Liver (tissue), 9 donors: ENCODE results near the genes FFAR4 and CYP2C19.

DNA sequence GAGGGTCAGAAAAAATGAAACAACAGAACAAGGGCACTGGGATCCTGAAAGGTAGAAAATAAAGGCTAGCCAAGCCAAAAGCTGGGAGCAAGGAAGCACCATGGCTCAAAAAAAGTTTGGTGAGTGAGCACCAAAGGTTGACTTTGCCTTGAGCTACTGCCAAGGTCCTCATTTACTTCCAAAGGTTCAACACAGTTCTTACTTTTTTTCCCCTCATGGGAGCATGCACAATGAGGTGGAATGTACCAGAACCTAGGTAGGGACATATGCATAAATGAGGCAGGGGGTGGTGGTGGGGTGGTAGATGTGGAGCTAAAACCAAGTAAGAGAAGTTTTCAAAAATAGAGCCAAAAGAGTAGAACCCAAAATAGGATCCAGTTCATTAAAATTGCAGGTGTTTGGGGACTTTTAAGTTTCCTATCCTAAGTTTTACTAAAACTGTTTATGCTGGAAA is 182.7 kb downstream of the CPEB3 start:
- PRO-cap, 5 experiments = peak in 2 of 5 experiments; most common plus-strand start position 201 of the sequence (in 1); most common minus-strand start position 60 of the sequence (in 1)
- RAMPAGE, long total RNA, 2 experiments = no peak in any of the 2 experiments

GRCh38 chr10:92238450-92239076 is 52.3 kb downstream of the CPEB3 start:
- PRO-cap, 5 experiments = peak in 4 of 5 experiments; most common plus-strand start chr10:92239003 (in 4); most common minus-strand start chr10:92238857 (in 1)
- RAMPAGE, long total RNA, 2 experiments = no peak in any of the 2 experiments
- RRBS = no CpG with 5 or more reads among the region's 8 CpGs

DNA sequence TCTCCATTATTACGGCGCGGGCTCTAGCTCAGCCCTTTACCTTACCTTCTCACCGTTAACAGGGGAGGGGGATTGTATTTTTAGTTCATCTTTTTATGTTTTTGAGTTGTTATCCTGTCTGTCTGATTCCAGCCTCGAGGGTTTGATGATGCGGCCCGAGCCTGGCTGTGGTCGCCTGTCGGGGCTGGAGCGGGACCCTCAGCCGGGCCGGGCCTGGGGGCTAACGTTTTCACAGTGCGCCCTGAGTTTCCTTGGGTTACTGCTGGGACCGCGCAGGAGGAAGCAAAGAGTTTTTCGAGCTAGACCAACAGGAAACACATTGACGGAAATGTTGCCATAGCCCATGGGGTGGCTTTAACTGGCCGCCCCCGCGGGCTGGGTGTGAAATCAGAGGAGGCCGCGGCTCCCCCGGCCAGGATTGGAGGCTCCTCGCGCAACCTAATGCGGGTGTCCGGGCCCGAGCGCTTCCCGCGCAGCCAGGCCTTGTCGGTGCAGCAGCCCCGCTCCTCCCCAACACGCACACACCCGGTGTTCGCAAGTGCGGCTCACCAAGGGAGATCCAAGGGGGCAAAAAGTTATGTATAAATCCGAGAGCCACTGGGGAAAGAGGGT is 1.8 kb downstream of the HHEX start:
- PRO-cap, 5 experiments = peak in 3 of 5 experiments; most common plus-strand start position 384 of the sequence (in 2); most common minus-strand start position 284 of the sequence (in 2)
- RAMPAGE, long total RNA, 2 experiments = no peak in any of the 2 experiments
- RRBS = 8% methylated on average over 13 of the region's 39 CpGs

GRCh38 chr10:92828896-92829760 is 19.2 kb upstream of the EXOC6 start:
- PRO-cap, 5 experiments = no peak in any of the 5 experiments
- RAMPAGE, long total RNA, 2 experiments = no peak in any of the 2 experiments
- RRBS = no CpG with 5 or more reads among the region's 13 CpGs

DNA sequence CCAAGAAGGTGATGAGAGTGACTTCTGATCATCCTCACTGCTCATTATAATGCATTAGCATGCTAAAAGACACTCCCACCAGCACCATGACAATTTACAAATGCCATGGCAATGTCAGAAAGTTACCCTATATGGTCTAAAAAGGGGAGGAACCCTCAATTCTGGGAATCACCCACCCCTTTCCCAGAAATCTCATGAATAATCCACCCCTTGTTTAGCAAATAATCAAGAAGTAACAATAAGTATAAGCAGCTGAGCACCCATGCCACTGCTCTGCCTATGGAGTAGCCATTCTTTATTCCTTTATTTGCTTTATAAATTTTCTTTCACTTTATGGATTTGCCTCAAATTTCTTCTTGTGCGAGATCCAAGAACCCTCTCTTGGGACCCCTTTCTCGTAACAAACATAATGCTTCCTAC is 18.5 kb upstream of the EXOC6 start:
- PRO-cap, 5 experiments = no peak in any of the 5 experiments
- RAMPAGE, long total RNA, 2 experiments = no peak in any of the 2 experiments
- RRBS = no CpG with 5 or more reads among the region's 2 CpGs

GRCh38 chr10:92849715-92849978 is 1.3 kb downstream of the EXOC6 start:
- PRO-cap, 5 experiments = no peak in any of the 5 experiments
- RAMPAGE, long total RNA, 2 experiments = no peak in any of the 2 experiments
- RRBS = no CpG with 5 or more reads among the region's 1 CpG

DNA sequence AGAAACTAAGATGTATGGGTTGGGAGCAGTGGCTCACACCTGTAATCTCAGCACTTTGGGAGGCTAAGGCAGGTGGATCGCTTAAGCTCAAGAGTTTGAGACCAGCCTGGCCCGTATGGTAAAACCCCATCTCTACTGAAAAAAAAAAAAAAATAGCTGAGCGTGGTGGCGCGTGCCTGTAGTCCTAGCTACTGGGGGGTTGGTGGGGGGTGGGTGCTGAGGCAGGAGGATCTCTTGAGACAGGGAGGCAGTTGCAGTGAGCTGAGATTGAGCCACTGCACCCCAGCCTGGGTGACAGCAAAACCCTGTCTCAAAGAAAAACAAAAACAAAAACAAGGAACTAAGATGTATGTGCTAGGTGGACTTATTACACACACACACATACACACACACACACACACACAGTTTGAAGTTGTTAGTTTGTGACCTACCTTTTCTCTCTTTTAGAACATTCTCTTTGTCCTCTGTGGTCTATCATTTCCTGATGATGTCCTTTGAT is 53.4 kb downstream of the EXOC6 start:
- PRO-cap, 5 experiments = no peak in any of the 5 experiments
- RAMPAGE, long total RNA, 2 experiments = no peak in any of the 2 experiments
- RRBS = no CpG with 5 or more reads among the region's 5 CpGs

DNA sequence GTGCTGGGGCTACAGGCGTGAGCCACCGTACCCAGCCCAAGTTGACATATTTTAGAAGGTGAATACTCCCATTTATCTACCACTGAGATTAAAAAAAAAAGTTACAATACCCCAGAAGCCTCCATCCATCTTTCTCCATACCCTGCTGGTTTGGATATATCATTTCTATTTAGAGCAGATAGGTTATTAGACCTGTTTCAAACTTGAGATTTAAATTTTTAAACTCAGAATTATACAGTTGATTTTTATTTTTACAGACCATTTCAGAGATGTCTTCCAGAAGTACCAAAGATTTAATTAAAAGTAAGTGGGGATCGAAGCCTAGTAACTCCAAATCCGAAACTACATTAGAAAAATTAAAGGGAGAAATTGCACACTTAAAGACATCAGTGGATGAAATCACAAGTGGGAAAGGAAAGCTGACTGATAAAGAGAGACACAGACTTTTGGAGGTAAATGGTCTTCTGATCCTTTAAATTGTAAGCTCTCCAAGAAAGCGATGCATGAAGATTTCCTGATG is 3.4 kb downstream of the CEP55 start:
- PRO-cap, 5 experiments = no peak in any of the 5 experiments
- RAMPAGE, long total RNA, 2 experiments = no peak in any of the 2 experiments
- RRBS = no CpG with 5 or more reads among the region's 5 CpGs

GRCh38 chr10:93515262-93515630 is 18.8 kb downstream of the CEP55 start:
- PRO-cap, 5 experiments = no peak in any of the 5 experiments
- RAMPAGE, long total RNA, 2 experiments = no peak in any of the 2 experiments
- RRBS = no CpG with 5 or more reads among the region's 3 CpGs

GRCh38 chr10:93566440-93567280 is at the start of gene FFAR4:
Gene FFAR4, plus strand, starts transcription at chr10:93566665.
- PRO-cap, 5 experiments = no peak in any of the 5 experiments
- RAMPAGE, long total RNA, 2 experiments = no peak in any of the 2 experiments
- RRBS = 3% methylated on average over 10 of the region's 86 CpGs

GRCh38 chr10:93896608-93897133 is 2.9 kb downstream of the SLC35G1 start:
- PRO-cap, 5 experiments = no peak in any of the 5 experiments
- RAMPAGE, long total RNA, 2 experiments = no peak in any of the 2 experiments
- RRBS = no CpG with 5 or more reads among the region's 5 CpGs

DNA sequence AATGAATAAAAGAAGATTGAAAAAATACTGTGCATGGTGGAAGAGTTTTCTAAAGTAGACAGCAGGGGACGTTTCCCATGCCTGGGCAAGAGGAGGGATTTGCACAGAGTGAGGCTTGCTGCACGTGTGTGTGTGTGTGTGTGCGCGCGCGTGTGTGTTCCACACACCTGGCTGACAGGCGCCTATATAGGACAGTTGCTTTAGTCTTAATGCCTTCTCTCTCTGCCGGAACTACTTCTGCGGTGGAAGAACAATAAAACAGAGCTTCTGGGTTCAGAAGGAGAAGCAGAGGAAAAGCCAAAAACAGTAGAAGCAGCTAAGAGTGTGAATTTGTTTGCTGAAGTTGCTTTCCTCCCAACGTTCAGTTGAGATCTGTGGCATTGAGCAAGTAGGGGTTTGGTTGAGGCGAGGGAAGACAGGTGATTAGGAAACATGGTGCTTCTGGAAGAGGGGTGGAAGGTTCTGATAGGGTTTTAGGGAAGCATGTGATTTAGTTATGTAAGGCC is 2.3 kb downstream of the PLCE1 start:
- PRO-cap, 5 experiments = no peak in any of the 5 experiments
- RAMPAGE, long total RNA, 2 experiments = no peak in any of the 2 experiments
- RRBS = no CpG with 5 or more reads among the region's 11 CpGs

GRCh38 chr10:94213385-94213594 is 149.4 kb downstream of the NOC3L start:
- PRO-cap, 5 experiments = peak in 2 of 5 experiments; most common plus-strand start chr10:94213495 (in 2)
- RAMPAGE, long total RNA, 2 experiments = no peak in any of the 2 experiments

GRCh38 chr10:94262273-94262684 is 100.5 kb downstream of the NOC3L start:
- PRO-cap, 5 experiments = no peak in any of the 5 experiments
- RAMPAGE, long total RNA, 2 experiments = no peak in any of the 2 experiments
- RRBS = no CpG with 5 or more reads among the region's 4 CpGs

GRCh38 chr10:94682501-94683235 is 861 bp upstream of the CYP2C18 start:
- PRO-cap, 5 experiments = peak in 5 of 5 experiments; most common plus-strand start chr10:94682860 (in 5); most common minus-strand start chr10:94682758 (in 5)
- RAMPAGE, long total RNA, 2 experiments = no peak in any of the 2 experiments
- RRBS = no CpG with 5 or more reads among the region's 5 CpGs

DNA sequence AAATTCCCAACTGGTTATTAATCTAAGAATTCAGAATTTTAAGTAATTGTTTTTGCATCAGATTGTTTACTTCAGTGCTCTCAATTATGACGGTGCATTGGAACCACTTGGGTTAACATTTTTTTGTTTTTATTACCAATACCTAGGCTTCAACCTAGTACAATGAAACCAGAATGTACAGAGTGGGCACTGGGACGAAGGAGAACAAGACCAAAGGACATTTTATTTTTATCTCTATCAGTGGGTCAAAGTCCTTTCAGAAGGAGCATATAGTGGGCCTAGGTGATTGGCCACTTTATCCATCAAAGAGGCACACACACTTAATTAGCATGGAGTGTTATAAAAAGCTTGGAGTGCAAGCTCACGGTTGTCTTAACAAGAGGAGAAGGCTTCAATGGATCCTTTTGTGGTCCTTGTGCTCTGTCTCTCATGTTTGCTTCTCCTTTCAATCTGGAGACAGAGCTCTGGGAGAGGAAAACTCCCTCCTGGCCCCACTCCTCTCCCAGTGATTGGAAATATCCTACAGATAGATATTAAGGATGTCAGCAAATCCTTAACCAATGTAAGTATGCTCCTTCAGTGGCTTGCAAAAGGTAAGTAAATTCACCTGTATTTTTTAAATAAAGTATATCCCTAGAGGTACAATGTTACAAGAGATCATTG is at the start of gene CYP2C19:
CYP2C19 (plus strand) TSS at position 370 of the 663 bp plus-strand sequence.
- PRO-cap, 5 experiments = peak in 5 of 5 experiments; most common plus-strand start position 370 of the sequence (in 5); most common minus-strand start position 204 of the sequence (in 3)
- RAMPAGE, long total RNA, 2 experiments = start-site peak on the plus strand in 1 of 2 experiments, centred at position 353 of the sequence, 6,933 reads per replicate
- RRBS = no CpG with 5 or more reads among the region's 3 CpGs

DNA sequence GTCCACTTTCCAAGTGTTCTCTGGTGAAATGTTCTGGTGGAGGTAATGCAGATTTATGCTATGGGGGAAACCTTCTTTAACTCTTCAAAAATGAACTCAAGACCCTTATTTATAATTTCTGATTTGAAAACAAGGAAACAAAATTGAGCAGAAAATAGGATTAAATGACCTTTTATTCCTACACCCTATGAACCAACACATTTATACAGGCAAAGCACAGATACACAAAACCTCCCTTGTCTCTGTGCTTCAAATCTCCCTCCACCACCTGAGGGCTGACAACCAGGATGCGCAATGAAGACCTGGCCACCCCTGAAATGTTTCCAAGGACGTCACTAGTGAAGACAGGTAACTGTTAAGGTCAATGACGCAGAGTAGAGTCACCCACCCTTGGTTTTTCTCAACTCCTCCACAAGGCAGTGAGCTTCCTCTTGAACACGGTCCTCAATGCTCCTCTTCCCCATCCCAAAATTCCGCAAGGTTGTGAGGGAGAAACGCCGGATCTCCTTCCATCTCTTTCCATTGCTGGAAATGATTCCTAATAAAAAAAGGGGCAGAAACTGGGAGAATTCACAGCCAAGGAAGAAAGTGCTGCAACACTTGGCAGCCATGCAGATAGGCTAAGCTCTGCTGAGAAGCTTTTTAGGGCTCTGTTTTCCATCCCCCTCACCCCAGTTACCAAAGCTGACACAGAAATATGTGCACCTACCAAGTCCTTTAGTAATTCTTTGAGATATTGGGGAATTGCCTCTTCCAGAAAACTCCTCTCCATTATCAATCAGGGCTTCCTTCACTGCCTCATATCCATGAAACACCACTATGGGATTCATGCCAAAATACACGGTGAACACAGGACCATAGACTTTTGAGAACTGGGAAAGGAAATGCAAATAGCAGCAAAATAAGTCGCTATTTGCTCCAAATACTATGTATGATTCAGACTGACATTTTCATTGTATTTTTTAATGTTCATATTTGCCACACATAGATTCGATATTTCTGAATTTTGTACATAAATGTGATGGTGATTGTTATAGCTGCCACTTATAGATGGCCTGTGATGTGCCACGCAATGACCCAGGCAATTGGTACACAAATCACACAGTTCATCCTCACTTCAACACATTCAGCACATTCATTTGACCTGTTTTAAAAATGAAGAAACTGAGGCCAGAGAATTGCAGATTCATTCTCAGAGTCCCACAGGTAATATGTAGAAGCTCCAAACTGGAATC is 2.1 kb downstream of the CYP2C8 start:
- PRO-cap, 5 experiments = peak in 5 of 5 experiments; most common plus-strand start position 422 of the sequence (in 3); most common minus-strand start position 319 of the sequence (in 3)
- RAMPAGE, long total RNA, 2 experiments = no peak in any of the 2 experiments
- RRBS = no CpG with 5 or more reads among the region's 11 CpGs

DNA sequence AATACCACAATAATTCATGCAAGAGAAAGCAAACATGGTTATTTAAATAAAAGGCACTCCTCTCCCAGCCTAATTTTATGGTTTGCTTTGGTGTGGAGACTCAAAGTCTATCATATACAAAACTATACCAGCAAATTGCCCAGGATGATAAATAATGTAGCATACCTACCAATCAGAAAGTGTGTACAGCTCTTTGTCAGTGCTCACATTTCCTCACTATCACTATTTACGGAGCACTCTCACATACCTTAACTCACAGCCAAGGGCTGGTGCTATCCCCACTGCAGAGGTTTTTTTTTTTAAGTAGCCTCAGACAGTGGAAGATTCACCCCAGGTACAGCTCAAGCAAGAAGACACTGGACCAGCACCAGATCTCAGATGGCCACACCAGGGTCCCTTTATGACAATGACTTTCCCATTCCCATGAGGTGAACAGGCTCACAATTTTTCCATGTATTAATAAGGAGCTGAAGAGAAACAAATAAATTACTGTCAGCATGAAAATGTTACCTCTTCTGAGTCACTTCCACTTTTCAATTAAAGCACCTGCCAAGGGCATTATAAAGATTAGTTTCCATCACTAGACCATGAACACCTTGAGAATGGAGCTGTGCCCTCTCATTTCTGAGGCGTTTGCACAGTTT is 2.4 kb downstream of the PDLIM1 start:
- PRO-cap, 5 experiments = no peak in any of the 5 experiments
- RAMPAGE, long total RNA, 2 experiments = no peak in any of the 2 experiments
- RRBS = no CpG with 5 or more reads among the region's 2 CpGs

DNA sequence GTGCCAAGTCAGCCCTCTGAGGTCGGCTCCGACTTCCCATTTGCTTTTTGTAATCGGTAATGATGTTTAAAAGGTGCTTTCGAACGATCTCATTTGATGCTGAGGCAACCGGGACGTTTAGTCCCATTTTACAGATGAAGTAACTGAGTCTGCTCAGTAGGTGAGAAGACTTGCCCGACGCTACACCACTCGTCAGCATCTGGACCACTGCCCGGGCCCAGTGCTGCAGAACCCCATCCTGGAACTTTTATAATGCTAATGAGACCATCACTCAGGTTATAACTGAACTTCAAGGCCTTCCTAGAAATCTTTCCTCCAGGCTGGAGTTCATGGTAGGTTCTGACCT is 554 bp upstream of the PDLIM1 start:
- PRO-cap, 5 experiments = no peak in any of the 5 experiments
- RAMPAGE, long total RNA, 2 experiments = no peak in any of the 2 experiments
- RRBS = 82% methylated on average over 5 of the region's 11 CpGs

DNA sequence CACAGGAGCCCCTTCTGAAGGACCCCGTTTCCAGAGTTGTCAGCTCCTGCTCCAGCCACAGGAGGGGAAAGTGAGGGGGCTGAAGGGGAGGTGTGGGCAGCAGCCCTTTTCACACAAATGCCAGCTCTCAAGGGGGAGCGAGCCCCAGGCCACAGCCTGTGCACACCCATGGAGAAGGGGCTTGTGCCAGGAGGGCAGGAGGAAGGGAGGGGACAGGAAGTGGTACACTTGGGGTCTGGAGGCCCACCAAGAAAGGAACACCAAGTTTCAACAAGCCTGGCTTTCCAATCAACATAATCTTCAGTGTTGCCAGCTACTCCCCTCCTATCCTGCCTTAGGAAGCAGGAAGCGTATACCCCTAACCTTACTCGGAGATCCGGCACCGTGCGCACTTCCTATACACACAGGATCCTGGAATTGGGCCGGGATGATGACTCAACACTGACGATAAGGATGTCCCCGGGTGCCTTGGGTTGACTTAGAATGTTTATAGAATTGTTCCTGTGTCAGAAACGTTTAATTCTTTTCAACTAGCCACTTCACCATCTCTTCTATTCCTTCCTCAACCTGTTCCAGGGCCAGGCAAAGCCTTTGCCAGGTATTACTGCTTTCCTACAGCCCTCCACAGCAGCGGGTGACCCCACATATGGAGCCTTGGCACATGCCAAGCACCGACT is 43.6 kb upstream of the PDLIM1 start:
- PRO-cap, 5 experiments = peak in 4 of 5 experiments; most common plus-strand start position 515 of the sequence (in 1); most common minus-strand start position 302 of the sequence (in 4)
- RAMPAGE, long total RNA, 2 experiments = no peak in any of the 2 experiments
- RRBS = 96% methylated on average over 5 of the region's 13 CpGs